UCH-1 (cell line): ENCODE measurements around the genes RPS4Y1, ZFY, HSFY2, DAZ1, DAZ2 and DAZ4.

GRCh38 chrY:2841339-2842050, at the start of gene RPS4Y1:
Gene RPS4Y1, plus strand, starts transcription at chrY:2841602.
- RRBS = no CpG with 5 or more reads among the region's 33 CpGs

GRCh38 chrY:2887222-2887807, 45.9 kb downstream of the RPS4Y1 start:
- RRBS = no CpG with 5 or more reads among the region's 8 CpGs

GRCh38 chrY:2935325-2936303, at the start of gene ZFY:
Gene ZFY, plus strand, starts transcription at chrY:2935381.
- RRBS = 7% methylated on average over 5 of the region's 106 CpGs

- RRBS = no CpG with 5 or more reads among the region's 1 CpG
These were observed 211.3 kb upstream of the TGIF2LY start for GRCh38 chrY:3367497-3368024.

DNA sequence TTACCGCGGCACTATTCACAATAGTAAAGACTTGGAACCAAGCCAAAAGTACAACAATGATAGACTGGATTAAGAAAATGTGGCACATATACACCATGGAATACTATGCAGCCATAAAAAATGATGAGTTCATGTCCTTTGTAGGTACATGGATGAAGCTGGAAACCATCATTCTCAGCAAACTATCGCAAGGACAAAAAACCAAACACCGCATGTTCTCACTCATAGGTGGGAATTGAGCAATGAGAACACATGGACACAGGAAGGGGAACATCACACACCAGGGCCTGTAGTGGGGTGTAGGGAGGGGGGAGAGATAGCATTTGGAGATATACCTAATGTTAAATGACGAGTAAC, 184.8 kb upstream of the PCDH11Y start:
- RRBS = no CpG with 5 or more reads among the region's 5 CpGs

GRCh38 chrY:11102990-11103312, 1575.3 kb downstream of the TSPY10 start:
- RRBS = no CpG with 5 or more reads among the region's 21 CpGs

DNA sequence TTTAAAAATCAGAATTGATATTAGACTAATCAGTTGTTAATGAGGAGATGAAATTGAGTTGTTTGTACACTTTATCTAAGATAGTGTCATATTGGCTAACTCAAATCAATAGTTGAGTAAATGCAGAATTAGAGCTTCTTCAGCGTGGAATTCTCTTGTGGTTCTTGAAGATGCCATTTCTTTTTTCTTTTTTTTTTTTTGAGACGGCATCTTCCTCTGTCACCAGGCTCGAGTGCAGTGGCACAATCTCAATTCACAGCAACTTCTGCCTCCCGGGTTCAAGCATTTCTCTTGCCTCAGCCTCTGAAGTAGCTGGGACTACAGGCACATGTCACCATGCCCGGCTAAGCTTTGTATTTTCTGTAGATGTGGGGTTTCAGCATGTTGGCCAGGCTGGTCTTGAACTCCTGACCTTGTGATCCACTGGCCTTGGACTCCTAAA, 1584.1 kb upstream of the USP9Y start:
- RRBS = no CpG with 5 or more reads among the region's 5 CpGs

DNA sequence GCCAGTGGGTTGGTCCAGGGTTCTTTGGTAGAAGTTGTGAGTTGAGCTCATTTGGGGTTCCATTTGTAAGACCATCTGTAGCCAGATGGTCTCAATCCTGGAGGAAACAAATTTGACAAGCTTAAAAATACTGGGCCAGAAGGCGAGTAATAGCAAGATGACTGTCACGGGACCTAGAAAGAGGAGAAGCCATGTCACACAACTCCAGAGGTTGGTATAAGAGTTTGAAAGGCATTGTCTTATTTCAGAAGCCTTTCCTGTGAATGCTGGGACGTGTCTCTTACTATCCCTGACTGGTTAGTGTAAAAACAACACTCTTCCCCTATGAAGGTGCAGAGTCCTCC, 100.6 kb upstream of the USP9Y start:
- RRBS = no CpG with 5 or more reads among the region's 3 CpGs

- RRBS = no CpG with 5 or more reads among the region's 7 CpGs
These were observed 900.5 kb downstream of the NLGN4Y start for GRCh38 chrY:15424680-15425434.

GRCh38 chrY:18773607-18773950, at the start of gene HSFY2:
Gene HSFY2, minus strand, starts transcription at chrY:18773735.
- RRBS = no CpG with 5 or more reads among the region's 1 CpG

DNA sequence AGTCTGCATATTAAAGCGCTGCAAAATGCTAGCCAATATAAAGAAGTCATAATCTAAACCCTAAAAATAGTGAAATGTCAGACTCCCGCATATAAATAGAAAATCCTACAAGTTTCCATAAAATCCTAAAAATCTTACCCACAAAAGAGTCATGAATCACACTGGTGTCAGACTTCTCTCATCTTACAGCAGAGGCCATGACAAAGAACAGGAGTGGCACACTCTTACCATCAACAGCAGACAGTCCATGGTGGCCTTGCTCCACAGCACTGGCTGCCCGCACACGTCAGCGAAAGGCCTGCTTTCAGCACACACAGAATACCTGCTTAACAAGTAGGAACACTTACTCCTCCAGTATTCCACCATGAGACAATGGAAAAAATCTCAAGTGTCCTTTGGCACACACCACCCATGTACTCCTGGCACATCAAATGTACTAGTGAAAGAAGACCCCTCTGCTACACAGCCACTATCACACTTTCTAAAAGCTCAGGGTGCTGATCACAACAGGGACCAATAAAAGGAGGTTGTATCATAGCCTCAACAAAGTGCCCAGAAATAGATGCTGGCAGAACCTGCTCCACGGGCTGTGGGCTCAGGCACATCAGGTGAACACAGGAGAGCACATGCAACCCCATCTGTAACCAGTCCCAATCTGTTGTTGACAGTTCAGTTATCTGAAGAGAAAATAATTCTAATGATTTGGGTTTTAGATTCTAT, 282.4 kb upstream of the HSFY2 start:
- RRBS = no CpG with 5 or more reads among the region's 6 CpGs

DNA sequence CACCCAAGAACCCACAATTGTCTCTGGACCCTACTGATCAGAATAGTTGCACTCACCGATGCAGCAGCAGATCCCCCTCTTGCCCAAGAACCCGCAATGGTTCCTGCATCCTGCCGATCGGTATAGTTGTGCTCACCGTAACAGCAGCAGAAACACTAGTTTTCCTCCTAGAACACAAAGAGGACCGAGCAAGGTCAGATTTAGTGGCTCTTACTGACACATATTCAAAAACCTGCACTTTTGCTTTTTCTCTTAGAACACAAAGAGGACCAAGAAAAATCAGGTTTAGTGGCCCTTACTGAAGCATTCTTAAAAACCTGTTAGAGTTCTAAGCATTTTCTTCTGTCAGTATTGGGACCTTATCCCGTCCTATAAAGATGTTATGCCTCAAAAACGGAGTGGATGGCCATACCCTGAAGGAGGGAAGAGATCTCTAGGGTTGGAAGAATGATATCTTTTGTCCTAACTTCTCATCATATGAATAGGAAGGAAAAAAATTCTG, 334.1 kb upstream of the HSFY2 start:
- RRBS = no CpG with 5 or more reads among the region's 8 CpGs

DNA sequence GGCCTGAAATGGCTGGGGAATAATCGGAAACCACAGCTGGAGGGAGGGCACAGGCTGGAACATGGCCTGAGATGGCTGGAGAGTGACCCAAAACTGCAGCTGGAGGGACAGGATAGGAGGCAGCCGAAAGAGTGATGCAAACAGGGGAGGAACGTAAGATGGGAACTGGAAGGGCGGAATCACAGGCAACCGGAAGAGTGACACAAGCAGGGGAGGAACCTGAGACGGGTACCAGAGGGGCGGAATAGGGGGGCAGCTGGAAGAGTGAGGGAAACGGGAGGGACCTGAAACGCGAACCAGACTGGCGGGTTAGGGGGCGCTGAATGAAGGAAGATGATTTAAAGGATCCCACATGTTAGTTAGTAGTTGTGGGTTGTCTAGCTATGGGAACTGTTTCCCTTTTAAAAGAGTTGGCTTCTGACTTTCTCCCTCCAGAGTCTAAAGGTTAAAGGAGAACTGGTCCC, 71.7 kb upstream of the KDM5D start:
- RRBS = no CpG with 5 or more reads among the region's 12 CpGs

GRCh38 chrY:21240139-21240754, 270.9 kb upstream of the RBMY1B start:
- RRBS = no CpG with 5 or more reads among the region's 4 CpGs

GRCh38 chrY:23198946-23199409, at the start of gene DAZ1:
Gene DAZ1, minus strand, starts transcription at chrY:23199008.
- RRBS = no CpG with 5 or more reads among the region's 24 CpGs

DNA sequence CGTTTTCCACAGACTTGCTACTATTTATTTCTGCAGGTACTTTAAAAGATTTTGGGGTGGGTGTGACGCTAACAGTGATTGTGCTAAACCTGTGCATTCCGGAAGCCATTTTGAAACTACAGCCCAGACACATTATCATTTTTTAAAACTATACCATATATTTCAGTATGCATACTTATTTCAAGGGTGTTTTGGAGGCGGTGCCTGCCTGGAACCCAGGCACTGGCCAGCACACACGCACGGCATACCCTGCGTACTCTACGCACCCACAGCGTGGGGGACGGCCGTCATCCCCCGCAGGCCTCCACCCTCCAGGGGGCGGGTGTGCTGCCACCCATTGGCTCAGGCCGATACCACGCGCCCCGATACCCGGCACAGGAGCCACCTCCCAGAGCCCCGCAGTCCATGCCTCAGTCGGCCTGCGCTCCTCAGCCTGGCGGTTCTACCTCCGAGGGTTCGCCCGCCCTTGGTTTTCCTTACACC, at the start of gene DAZ2:
Gene DAZ2, plus strand, starts transcription at position 413 of the 483 bp plus-strand sequence.
- RRBS = no CpG with 5 or more reads among the region's 25 CpGs

DNA sequence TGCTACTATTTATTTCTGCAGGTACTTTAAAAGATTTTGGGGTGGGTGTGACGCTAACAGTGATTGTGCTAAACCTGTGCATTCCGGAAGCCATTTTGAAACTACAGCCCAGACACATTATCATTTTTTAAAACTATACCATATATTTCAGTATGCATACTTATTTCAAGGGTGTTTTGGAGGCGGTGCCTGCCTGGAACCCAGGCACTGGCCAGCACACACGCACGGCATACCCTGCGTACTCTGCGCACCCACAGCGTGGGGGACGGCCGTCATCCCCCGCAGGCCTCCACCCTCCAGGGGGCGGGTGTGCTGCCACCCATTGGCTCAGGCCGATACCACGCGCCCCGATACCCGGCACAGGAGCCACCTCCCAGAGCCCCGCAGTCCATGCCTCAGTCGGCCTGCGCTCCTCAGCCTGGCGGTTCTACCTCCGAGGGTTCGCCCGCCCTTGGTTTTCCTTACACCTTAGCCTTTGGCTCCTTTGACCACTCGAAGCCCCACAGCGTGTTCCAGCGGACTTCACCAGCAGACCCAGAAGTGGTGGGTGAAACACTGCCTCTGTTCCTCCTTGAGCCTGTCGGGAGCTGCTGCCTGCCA, at the start of gene DAZ4:
Gene DAZ4, plus strand, starts transcription at position 398 of the 600 bp plus-strand sequence.
- RRBS = no CpG with 5 or more reads among the region's 28 CpGs

GRCh38 chrY:26400725-26401051, 778.8 kb downstream of the CDY1 start:
- RRBS = no CpG with 5 or more reads among the region's 2 CpGs